H7 (cell line): ENCODE measurements around a stretch of chr15.

GRCh38 chr15:62545877-62546724 lies 155.8 kb downstream of the TLN2 start:
- RAMPAGE, long total RNA: no peak

- RAMPAGE, long total RNA: no peak
These were observed 256.8 kb downstream of the TLN2 start for GRCh38 chr15:62647009-62647635.

DNA sequence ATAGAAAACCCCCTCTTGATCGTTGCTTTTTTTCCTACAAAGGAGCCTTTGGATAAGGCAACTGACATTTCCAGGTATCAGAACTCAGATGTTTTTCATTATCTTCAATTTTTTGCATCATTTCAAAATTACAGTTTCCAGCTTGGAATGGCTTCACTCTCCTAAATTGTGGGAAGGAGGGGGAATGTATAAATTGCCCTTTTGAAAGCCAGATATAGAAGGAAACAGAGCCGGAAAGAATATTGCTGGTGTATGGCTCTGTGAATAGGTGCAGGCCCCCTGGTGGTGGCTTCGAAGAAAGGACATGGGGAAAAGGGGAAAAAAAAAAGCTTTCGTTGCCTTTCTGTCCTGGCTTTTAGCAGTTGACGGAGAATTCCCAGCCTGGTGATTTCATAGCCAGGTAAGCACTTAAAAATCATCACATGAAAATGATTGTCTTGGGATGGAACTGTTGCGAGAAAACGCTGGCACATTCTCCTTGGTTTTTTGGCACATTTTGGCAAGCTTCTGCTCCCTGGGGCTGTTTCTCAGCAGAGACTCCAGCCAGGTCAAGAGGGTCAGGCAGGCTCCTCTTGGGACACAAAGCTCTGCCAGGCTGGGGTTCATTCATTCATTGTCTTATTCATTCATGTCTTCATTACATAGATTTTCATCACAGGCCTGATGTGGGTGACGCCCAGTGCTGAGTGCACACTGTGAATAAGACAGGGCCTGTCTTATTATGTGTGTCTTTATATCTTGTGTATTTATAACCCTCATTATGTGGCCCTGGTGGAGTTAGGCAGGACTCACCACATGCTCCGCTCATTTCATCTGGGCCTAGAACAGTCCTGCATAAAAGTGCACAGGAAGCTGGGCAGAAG lies 300.0 kb upstream of the TPM1 start:
- RAMPAGE, long total RNA: no peak

DNA sequence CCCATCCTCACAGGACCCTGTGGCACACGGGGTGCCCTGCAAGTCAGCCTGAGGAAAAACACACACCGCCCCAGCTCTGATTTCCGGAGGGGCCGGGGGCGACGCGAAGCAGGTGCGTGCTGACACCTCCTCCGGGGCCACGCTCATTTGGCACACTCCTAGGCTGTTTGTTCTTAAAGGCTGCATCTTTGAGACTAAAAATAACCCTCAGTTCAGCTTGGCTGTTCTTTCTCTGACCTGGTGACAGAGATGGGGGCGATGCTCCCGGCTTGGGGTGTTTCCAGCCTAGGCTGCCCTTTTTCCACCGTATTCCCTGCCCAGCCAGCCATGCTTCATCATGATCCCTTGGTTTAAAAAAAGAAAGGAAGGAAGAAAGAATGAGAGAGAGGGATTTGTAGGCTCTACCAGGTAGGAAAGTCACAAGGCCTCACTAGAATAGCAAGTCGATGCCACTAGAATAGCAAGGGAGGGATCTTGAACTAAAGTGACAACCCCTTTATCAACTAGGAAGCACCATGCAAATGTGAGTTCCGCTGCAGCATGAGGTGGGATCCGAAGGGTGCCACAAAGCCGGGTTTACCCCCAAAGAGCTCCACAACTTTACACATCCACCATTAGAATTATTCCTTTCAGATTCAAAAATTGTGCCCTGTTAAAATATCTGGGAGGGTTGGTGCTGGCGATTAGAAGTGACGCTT lies 141.3 kb upstream of the TPM1 start:
- RAMPAGE, long total RNA: no peak

- RAMPAGE, long total RNA: no peak
These were observed 84.1 kb upstream of the TPM1 start for GRCh38 chr15:62958389-62958949.

GRCh38 chr15:63050506-63051143 lies 8.1 kb downstream of the TPM1 start:
- RAMPAGE, long total RNA: no peak

DNA sequence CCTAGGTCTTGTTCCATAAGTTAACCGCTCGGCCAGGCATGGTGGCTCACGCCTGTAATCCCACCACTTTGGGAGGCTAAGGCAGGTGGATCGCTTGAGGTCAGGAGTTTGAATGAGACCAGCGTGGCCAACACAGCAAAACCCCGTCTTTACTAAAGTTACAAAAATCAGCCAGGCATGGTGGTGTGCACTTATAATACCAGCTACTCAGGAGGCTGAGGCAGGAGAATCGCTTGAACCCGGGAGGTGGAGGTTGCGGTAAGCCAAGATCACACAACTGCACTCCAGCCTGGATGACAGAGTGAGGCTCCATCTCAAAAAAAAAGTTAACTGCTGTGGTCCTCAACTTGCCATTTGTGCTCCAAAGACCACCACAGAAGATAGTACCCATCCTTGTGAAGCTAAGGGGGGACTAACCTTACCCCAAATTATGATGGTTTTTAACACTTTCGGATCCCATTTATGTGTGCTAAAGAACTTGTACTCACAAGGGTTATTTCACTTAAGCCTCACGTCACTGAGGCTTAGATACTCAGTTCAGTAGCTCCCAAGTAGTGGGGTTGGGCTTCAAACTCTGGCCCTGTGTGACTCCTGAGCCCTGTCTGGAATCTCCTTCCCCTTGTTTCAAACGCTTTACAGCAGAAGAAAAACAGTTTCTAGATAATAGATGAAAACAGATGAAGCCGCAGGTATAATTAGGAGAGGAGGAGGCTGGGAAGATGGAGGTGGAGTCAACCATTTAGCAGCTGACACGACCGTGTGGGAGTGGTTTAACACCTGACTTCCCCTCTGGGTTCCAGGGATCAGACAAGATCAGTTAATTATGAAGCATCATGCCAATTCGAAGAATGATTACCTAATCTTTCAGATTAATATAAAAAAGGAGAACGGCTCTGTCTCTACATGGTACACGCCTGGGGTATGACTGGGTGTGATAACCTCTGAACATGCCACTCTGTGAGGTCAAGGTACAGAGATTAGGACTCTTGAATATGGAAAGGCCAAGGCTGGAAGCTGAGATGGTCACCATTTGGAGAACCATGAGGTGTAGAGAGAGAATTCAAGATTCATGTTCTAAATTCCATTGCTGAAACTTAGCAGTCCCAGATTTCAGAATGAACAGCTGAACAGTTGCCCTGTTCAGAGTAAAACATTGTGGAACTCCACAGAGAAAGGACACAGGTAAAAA lies 30.9 kb downstream of the TPM1 start:
- RAMPAGE, long total RNA: no peak

DNA sequence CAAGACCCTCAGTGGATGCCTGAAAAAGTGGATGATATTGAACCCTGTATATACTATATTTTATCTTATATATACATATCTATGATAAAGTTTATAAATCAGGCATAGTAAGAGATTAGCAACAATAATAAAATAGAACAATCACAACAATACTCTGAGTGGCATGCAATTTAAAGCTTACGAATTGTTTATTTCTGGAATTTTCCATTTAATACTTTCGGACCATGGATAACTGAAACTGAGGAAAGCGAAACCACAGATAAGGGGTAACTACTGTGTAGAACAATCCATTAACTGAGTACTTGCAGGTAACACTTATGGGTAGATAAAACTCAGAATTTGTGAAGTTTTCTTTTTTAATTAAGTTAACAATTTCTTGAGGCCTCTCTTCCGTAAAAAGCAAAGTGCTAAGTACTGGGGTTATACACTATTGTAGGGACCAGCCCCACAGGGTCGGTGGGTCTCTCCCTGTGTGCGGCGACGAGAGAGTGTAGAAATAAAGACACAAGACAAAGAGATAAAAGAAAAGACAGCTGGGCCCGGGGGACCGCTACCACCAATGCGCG lies 1.4 kb downstream of the LACTB start:
- RAMPAGE, long total RNA: no peak

DNA sequence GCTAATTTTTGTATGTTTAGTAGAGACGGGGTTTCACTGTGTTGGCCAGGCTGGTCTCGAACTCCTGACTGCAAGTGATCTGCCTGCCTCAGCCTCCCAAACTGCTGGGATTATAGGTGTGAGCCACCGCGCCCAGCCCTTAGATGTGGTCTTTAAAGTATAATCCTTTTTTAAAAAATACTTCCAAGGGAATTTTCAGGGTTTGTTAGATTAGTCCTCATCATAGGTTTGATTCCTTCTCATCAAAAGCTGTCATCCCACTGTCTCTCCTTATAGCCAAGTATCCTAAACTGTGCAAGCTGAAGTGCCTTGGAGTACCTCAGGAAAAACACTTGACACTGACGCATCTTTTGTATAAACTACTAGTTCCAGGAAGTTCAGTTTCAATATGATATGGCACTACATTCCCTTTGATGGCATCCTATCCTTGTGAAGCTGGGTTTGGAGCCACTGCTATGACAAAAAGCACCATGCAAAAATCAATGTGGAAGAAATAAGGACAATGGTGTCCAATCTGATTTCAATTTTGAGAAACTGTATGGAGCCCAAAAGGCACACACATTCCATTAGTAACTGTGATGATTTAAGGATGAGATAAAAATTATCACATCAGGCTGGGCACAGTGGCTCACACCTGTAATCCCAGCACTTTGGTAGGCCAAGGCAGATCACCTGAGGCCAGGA lies 5.7 kb downstream of the RPS27L start:
- RAMPAGE, long total RNA: no peak

DNA sequence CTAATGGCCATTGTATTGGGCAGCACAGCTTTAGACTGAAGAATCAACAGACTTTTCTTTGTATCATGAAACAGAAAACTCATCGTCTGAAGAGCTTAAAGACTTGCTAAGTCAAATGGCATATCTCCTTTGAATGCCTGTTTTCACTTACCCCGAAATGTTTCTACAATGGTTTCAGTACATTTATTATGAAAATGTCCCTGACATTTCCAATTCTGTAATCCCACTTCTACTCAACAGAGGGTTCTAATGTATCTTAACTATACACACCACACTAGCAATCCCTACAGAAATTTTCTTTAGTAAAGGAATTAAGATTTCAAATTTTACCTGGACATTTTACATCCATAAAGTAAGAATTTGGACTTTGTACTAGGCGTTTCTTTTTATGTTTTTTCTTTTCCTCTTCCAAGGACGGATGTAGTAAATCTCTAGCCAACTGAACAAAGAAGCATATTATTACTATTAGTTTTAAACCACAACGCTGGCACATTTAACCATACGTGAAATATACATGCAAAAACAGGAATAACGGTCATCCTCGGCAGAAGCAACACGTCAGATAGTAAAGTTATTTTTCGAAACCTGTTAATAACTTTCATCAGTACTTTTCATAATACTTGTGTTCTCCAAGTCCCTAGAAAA lies 1.1 kb downstream of the RPS27L start:
- RAMPAGE, long total RNA: no peak

DNA sequence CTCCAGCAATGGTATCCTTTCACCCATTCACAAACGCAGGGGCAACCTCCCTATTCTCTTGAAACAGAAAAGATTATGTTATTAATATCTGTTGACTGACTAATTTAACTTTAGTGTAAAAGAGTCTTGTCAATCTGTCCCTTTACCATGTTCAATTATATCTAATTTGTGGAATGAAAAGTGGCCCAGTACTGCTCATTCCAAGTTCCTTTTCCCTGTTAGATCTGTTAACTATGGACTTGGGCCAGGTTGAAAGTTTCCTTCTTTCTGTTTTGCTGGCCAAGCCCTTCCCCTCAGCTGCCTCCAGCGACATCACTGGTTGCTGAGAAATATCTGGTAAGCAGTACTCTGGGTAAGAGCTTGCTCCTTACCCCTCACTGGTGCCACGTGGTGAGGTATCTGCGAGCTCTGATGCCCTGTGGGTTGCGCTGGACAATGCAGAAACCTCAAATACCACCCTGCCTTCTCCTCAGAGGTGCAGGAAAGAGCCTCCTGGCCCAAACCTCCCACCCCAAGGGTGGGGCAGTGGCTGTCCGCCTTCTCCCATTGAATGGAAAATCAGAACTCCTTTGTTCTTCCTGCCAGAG lies 43.0 kb upstream of the APH1B start:
- RAMPAGE, long total RNA: no peak

DNA sequence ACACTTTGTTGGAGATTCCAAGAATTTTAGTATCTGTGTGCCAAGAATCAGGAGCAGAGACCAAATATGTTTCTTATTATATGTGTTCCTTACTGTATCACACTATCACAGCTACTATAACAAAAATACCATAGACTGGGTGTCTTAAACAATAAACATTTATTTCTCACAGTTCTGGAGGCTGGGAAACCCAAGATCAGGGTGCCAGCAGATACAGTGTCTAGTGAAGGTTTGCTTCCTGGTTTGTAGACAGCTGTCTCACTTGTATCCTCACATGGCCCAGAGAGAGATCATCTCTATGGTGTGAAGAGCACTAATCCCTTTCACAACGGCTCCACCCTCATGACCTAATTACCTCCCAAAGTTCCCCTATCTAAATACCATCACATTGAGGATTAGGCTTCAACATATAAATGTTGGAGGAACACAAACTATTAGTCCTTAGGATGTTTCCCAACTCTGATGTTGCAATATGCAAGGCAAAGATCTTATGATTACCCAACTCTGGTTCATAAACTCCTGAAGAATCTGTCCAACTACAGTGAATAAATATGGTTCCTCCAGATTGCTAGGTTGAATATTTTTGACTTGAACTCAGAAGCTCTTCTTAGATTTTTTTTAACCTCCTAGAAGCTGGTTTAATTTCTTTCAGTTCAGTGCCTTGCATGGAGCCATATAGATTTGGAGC lies 30.4 kb upstream of the APH1B start:
- RAMPAGE, long total RNA: no peak

GRCh38 chr15:63341937-63342296 lies 39.7 kb downstream of the CA12 start:
- RAMPAGE, long total RNA: no peak

GRCh38 chr15:63403496-63403977 lies 21.9 kb upstream of the CA12 start:
- RAMPAGE, long total RNA: no peak

GRCh38 chr15:63473901-63474571 lies 30.4 kb upstream of the USP3 start:
- RAMPAGE, long total RNA: no peak

GRCh38 chr15:63510442-63510993 lies 6.1 kb downstream of the USP3 start:
- RAMPAGE, long total RNA: no peak

GRCh38 chr15:63638945-63639163 lies 41.7 kb downstream of the FBXL22 start:
- RAMPAGE, long total RNA: no peak

GRCh38 chr15:63718323-63719293 lies 115.1 kb downstream of the HERC1 start:
- RAMPAGE, long total RNA: no peak

DNA sequence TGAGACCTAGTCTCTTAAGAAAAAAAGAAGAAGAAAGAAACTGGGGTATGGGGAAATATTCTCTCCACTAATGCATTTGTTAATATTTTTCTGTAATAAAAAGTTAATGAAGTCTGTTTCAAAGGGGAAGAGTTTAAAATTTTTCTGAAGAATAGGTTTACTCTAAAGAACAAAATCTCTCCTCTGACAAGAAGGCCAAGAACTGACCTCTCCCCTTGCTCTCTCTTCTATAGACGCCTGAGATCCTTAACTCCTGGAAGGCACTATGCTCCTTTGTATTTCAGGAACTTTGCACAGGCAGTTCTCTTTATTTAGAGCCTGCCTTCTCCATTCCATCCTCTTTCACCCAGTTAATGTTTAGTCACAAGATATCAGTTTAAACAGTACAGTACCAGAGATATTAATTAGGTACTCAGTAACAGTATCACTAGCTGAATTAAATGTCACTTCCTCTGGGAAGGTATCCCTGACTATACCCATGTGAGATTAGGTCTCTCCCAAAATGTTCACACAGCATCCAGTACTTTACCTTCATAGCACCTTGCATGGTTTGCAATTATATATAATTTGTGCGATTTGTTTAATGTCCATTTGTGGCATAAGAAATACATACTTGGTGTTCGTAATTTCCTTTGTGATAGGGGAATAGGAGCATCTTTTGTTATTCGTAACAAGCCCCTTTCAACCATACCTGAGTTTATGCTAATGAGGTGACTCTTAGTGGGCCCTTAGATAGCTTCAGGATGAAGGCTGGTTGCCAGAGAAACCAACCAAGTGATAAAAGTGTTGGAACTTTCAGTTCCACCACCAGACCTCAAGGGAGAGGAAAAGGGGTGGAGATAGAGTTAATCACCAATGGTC lies 33.4 kb downstream of the HERC1 start:
- RAMPAGE, long total RNA: no peak

DNA sequence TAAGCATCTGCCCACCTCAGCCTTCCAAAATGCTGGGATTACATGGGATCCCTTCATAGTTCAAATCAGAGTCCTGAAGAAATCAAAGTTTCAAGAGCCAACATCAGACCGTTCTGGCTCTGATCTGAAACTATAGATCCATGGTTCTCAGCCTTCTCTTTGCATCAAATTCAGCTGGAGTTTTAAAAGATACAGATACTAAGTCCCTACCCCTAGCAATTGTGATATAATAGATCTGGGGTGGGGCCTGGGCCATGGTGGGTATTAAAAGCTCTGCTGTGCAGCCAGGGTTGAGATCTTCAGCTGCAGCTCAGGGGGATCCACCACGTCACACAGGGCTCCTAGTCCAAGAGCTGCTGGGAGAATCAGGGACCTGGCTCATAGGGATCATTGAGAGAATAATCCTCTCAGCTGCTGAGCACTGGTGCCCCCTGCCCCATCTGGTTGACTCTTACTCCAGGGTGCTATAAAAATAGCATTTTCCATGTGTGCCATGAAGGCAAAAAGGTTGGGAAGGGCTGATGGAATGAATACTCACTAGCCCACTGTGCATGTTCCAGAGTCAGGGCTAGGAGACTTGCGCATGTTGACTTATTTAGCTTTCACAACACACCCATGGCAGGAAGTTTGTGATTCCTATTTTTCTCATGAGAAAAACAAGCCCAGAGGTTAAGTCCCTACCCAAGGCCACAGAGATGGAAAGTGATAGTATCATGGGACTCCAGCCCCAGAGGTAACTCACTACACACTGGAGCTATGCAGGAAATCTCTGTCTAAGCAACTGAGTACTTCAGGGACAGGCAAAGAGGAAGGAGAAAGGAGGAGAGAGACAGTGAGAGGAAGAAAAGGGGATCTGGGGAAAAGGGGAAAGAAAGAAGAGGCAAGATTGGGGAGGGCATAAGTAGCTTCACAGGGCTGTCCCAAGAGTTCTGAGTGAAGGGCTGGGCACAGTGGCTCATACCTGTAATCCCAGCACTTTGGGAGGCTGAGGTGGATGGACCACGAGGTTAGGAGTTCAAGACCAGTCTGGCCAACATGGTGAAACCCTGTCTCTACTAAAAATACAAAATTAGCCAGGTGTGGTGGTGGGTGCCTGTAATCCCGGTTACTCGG lies 94.6 kb upstream of the HERC1 start:
- RAMPAGE, long total RNA: no peak